Keratinocyte (primary cell): ENCODE measurements around a stretch of chr6.

DNA sequence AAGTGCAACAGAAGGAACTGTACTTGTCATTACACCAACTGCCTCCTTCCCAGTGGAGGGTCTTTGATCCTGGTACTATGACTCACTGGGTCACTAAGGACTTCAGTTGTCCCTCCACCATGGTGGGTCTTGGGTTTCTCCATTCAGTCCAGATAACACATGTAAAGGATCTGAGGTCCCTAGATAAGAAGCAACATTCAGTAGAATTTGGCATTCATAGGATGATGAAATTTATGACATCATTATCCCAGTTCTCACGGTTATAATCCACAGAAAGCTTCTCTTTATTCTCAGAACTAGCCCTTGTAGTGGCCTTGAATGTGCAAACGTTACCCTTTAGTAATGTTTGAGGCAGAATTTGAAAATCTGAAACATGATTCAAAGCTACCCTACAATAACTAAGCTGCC lies 3.8 kb upstream of the TNFAIP3 start:
CAGE:
- cytosol, long polyA minus RNA: no peak
- cytosol, long polyA plus RNA: no peak
- long polyA plus RNA: no peak
- nucleus, long polyA minus RNA: no peak
- nucleus, long polyA plus RNA: no peak

DNA sequence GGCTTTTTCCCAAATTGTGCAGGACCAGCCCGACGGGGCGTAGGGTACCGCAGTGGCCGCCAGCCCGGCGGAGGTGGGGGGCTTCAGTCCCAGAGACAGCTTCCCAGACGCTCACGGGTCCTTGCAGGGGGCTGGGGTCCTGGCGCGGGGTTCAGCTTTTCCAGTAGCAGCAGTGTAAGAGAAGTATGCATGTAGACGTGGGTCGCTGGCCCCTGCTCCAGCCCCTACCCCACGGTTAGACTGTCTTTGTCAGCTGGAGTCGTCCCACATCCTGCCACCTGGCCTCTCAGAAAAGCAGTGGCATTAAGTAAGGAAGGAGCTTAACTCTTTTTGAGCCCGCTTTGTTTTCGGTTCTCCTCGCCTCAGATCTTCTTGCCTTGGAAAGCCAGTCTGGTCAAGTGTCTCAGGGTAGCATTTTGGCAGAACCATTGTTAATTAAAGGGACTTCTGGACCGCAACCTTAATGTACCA lies 911 bp downstream of the TNFAIP3 start:
CAGE:
- cytosol, long polyA minus RNA: no peak
- cytosol, long polyA plus RNA: no peak
- long polyA plus RNA: no peak
- nucleus, long polyA minus RNA: no peak
- nucleus, long polyA plus RNA: no peak

DNA sequence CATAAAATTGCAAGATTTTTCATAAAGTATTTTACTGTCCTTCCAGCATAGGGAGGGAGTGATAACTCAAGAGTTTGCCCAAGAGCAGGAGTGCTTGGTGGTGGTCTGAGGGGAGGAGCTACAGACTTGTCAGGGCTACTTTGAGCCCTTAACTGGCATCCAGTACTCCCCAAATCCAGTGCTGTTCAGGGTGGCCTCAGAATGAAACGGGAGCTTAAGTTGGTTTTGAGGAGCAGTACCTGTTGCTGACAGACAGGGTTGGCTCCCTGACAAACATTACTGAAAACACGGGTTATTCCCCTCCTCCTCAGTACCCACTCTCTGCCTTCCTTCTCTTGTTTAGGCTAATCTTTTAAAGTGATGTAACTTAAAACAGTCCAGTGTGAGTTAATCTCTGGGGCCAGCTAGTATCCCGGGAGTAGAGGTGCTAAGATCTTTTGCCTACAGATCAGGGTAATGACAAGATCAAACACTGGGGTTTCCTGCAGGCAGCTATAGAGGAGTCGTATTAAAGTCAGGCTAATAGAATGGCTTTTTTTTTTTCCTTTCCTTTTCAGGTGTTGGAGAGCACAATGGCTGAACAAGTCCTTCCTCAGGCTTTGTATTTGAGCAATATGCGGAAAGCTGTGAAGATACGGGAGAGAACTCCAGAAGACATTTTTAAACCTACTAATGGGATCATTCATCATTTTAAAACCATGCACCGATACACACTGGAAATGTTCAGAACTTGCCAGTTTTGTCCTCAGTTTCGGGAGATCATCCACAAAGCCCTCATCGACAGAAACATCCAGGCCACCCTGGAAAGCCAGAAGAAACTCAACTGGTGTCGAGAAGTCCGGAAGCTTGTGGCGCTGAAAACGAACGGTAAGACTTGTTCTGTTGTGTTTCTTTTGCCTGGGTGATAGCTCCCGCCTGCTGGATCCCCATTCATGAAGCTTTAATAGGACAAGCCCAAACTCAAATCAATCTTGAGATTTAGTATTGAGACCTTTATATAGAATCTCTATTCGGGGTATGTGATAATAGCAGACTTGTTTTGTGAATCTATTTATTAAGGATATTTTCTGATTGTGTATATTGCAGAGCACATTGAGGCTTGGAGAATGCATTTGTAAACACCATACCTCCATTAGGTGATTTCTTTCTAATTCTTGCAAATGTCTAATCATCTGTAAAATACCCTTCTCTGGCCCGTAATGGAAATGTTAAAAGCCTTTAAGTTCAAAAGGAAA lies 4.0 kb downstream of the TNFAIP3 start:
CAGE:
- cytosol, long polyA minus RNA: no peak
- cytosol, long polyA plus RNA: no peak
- long polyA plus RNA: no peak
- nucleus, long polyA minus RNA: start-site peak on the plus strand centred at position 519 of the sequence, 29 bp wide, 84 reads; start-site peak on the plus strand centred at position 669 of the sequence, 12 bp wide, 19 reads; start-site peak on the plus strand centred at position 867 of the sequence, 8 bp wide, 72 reads
- nucleus, long polyA plus RNA: no peak

GRCh38 chr6:137879387-137880358 lies 12.6 kb downstream of the TNFAIP3 start:
CAGE:
- cytosol, long polyA minus RNA: no peak
- cytosol, long polyA plus RNA: no peak
- long polyA plus RNA: no peak
- nucleus, long polyA minus RNA: start-site peak on the minus strand at chr6:137879905-137879913, 6 reads
- nucleus, long polyA plus RNA: no peak

CAGE:
- cytosol, long polyA minus RNA: no peak
- cytosol, long polyA plus RNA: no peak
- long polyA plus RNA: no peak
- nucleus, long polyA minus RNA: no peak
- nucleus, long polyA plus RNA: no peak
These were observed 73.1 kb downstream of the TNFAIP3 start for GRCh38 chr6:137940086-137940586.

GRCh38 chr6:138088321-138089041 lies 18.7 kb downstream of the PERP start:
CAGE:
- cytosol, long polyA minus RNA: no peak
- cytosol, long polyA plus RNA: no peak
- long polyA plus RNA: no peak
- nucleus, long polyA minus RNA: no peak
- nucleus, long polyA plus RNA: no peak

GRCh38 chr6:138091141-138092359 lies 15.7 kb downstream of the PERP start:
CAGE:
- cytosol, long polyA minus RNA: start-site peak on the minus strand at chr6:138091142-138091147, 31 reads; start-site peak on the minus strand at chr6:138091585-138091638, 63 reads; start-site peak on the minus strand at chr6:138091723-138091731, 17 reads; start-site peak on the minus strand at chr6:138091896-138091901, 87 reads; start-site peak on the plus strand at chr6:138091950-138092018, 166 reads; start-site peak on the minus strand at chr6:138091988-138092074, 206 reads; start-site peak on the plus strand at chr6:138092108-138092199, 276 reads
- cytosol, long polyA plus RNA: start-site peak on the plus strand at chr6:138091948-138092208, 78 and 24 reads in 2 replicates
- long polyA plus RNA: no peak
- nucleus, long polyA minus RNA: start-site peak on the plus strand at chr6:138091951-138092018, 140 reads; start-site peak on the plus strand at chr6:138092112-138092198, 250 reads
- nucleus, long polyA plus RNA: no peak

DNA sequence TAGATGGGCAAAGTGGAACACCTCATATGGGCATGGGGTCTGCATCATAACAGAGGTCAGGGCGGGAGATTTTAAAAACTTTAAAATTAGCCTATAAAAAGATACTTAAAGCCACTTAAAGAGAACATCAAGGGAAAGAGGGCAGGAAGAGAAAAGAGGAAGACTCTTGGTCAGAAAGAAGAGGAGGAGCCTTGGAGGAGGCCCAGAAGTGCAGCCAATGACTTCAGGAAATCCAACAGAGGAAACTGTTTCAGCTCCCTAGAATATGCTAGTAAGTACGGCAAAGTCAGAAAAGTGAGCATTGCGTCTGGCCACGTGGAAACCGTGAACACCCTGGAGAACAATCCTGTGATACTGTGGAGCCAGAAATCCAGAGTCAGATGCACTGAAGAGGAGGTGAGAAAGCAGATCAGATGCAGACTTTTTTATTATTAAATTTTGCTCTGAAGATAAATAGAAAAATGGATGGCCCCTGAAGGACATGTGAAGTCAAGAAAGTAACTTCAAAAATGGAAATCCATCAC lies 22.5 kb upstream of the NHSL1 start:
CAGE:
- cytosol, long polyA minus RNA: no peak
- cytosol, long polyA plus RNA: no peak
- long polyA plus RNA: no peak
- nucleus, long polyA minus RNA: no peak
- nucleus, long polyA plus RNA: no peak

CAGE:
- cytosol, long polyA minus RNA: no peak
- cytosol, long polyA plus RNA: no peak
- long polyA plus RNA: no peak
- nucleus, long polyA minus RNA: no peak
- nucleus, long polyA plus RNA: no peak
These were observed 72.8 kb upstream of the NHSL1 start for GRCh38 chr6:138571587-138573010.

DNA sequence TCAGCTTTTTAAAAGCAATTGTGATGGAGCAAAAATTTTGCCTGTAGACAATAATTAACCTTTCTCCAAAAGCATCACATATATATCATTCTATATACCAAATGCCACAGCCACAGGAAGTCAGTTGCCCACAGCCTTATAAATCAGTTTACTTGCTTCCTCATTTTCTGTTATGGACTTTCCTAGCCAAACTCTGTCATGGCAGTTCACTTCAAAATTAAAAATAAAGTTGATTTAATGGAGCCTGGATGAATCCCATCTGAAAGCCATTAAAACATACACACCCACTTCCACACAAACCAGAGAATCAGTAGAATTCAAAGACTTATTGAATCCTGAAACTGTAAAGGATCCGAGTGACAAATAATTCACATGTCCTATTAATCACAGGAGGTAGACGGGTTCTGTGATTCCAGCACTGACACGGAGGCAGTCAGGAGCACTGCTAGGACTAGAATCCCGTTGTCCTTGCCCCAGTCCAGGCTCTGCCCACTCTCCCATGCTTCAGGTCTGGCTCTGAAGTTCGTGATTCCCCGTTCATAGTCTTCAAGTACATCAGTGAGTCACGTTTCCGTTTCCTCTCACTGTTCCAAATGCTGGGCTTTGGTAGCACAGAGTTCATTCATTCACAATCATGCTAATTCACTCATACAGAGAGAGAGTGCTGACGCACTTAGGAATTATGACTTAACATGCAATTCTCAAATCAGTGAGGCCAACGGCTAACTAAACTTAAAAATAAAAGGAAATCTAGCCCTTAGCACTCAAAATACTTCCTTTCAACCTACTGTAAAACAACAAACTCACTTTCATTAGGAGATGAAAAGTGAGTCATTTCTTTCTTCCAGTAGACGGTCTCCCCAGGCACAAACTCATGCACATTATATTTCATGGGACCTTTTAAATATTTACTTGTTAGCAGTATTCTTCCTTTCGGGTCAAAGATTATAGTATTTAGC lies 93.8 kb upstream of the NHSL1 start:
CAGE:
- cytosol, long polyA minus RNA: no peak
- cytosol, long polyA plus RNA: no peak
- long polyA plus RNA: no peak
- nucleus, long polyA minus RNA: no peak
- nucleus, long polyA plus RNA: no peak

GRCh38 chr6:138692082-138692727 lies 81.4 kb upstream of the CCDC28A start:
CAGE:
- cytosol, long polyA minus RNA: no peak
- cytosol, long polyA plus RNA: no peak
- long polyA plus RNA: start-site peak on the plus strand at chr6:138692466-138692507, 35 and 30 reads in 2 replicates
- nucleus, long polyA minus RNA: no peak
- nucleus, long polyA plus RNA: no peak

GRCh38 chr6:138833572-138834108 lies 37.8 kb downstream of the ECT2L start:
CAGE:
- cytosol, long polyA minus RNA: no peak
- cytosol, long polyA plus RNA: no peak
- long polyA plus RNA: no peak
- nucleus, long polyA minus RNA: no peak
- nucleus, long polyA plus RNA: no peak

CAGE:
- cytosol, long polyA minus RNA: no peak
- cytosol, long polyA plus RNA: no peak
- long polyA plus RNA: no peak
- nucleus, long polyA minus RNA: no peak
- nucleus, long polyA plus RNA: start-site peak on the minus strand at chr6:138915170-138915284, 68 and 54 reads in 2 replicates
These were observed 73.1 kb downstream of the REPS1 start for GRCh38 chr6:138914894-138915386.

DNA sequence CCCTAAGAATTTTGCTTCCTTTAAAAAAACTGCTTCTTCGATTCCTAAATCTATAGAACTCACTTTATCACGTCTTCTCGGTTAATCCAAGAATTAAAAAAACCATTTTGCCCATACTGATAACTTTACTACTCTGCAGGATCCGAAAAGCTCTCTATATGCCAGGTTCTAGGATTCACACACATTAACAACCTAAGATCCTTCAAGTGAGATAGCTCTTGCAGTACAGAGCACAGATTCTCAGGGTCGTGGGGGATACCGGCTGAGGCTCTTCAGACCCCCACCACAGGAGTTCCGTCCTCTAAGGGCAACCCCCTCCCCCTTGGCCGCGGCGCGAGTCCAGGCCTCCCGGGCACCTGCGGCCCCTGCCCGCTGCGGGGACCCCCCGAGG lies 1.0 kb downstream of the REPS1 start:
CAGE:
- cytosol, long polyA minus RNA: no peak
- cytosol, long polyA plus RNA: no peak
- long polyA plus RNA: no peak
- nucleus, long polyA minus RNA: no peak
- nucleus, long polyA plus RNA: no peak

CAGE:
- cytosol, long polyA minus RNA: no peak
- cytosol, long polyA plus RNA: no peak
- long polyA plus RNA: no peak
- nucleus, long polyA minus RNA: no peak
- nucleus, long polyA plus RNA: no peak
These were observed 886 bp downstream of the ABRACL start for GRCh38 chr6:139029430-139029832.

CAGE:
- cytosol, long polyA minus RNA: no peak
- cytosol, long polyA plus RNA: no peak
- long polyA plus RNA: no peak
- nucleus, long polyA minus RNA: no peak
- nucleus, long polyA plus RNA: no peak
These were observed 22.2 kb downstream of the HECA start for GRCh38 chr6:139157000-139157637.

DNA sequence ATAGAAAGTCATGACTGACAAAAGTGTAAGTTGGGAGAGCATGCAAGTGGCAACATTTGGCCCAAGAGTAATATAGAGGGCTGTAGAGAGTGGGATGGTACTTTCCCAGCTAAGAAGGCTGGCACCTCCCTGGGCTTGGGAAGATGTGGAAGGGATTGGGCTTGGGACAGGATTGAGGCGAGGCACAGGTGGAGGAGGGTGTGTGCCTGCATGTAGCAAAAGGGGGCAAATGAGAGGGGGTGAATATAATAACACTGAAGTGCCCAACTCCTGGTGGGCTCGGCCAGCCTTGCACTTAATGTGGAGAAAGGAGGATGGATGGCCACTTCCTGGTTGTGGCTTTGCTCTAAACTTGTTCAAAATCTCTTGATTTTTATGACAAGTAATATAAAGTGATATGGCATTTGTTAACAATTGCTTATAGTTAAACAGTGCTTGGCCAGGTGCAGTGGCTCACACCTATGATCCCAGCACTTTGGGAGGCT lies 22.8 kb downstream of the HECA start:
CAGE:
- cytosol, long polyA minus RNA: no peak
- cytosol, long polyA plus RNA: no peak
- long polyA plus RNA: no peak
- nucleus, long polyA minus RNA: no peak
- nucleus, long polyA plus RNA: no peak

DNA sequence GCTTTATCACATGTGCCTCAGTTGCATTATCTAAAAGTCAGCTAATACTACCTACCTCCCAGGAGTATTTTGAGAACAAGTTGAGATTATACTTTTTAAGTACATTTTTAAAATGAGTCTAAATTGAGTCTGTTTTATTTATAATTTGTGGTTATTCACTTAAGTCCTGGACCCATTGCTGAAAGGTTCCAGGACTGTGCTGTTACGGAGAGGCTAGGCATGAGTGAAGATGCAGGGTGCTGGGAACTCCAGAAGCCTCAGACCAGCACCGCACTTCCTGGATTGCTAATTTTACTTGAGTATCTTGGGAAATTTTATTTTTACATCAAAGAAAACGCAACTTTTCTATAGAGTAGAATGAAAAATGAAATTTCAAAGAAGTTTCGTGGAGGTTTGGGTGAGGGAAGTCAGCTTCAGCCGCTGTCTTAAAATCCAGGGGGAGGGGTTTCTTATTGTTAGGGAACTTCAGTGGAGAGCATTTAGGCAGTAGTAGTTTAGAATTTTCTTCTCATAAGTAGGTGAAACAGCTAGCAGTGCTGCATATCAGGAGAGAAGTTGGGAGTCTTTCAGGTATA lies 41.4 kb downstream of the HECA start:
CAGE:
- cytosol, long polyA minus RNA: no peak
- cytosol, long polyA plus RNA: no peak
- long polyA plus RNA: no peak
- nucleus, long polyA minus RNA: no peak
- nucleus, long polyA plus RNA: no peak

GRCh38 chr6:139176917-139178008 lies 42.4 kb downstream of the HECA start:
CAGE:
- cytosol, long polyA minus RNA: start-site peak on the plus strand at chr6:139177124-139177186, 17 reads; start-site peak on the plus strand at chr6:139177634-139177856, 7 reads
- cytosol, long polyA plus RNA: no peak
- long polyA plus RNA: no peak
- nucleus, long polyA minus RNA: no peak
- nucleus, long polyA plus RNA: no peak

DNA sequence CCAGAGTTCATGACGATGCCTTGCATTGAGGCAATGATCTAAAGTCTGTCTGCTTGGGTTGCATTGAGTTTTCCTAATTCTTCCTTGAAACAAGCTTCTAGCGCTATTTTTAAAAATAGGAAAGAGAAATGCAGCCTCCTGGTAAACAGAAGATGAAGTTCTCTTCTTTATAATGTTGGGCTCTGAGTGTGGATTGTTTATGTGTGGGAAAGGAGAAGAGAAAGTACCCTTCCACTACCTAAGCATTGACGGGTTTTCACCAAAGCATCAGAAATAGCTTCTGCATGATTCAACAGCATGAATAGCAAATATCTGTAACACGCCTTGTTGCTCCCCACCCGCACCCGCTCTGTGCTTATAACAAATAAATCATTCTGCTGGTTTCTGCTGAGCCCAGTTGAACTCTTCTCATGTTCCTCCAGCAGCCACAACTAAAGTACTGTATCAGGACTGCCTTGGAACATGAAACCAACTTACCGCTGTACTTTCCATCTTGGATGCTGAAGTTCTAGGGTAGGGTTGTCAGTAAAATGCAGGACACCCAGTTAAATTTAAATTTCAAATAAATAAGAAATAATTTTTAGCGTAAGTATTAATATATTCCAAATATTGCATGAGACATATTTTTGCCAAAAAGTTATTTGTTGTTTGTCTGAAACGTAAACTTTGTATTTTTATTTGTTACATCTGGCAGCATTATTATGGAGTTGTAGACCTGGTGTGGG lies 20.7 kb downstream of the TXLNB start:
CAGE:
- cytosol, long polyA minus RNA: no peak
- cytosol, long polyA plus RNA: no peak
- long polyA plus RNA: no peak
- nucleus, long polyA minus RNA: no peak
- nucleus, long polyA plus RNA: no peak